Peripheral blood mononuclear cell (primary cell): Measurements from ENCODE around the gene CSE1L.

DNA sequence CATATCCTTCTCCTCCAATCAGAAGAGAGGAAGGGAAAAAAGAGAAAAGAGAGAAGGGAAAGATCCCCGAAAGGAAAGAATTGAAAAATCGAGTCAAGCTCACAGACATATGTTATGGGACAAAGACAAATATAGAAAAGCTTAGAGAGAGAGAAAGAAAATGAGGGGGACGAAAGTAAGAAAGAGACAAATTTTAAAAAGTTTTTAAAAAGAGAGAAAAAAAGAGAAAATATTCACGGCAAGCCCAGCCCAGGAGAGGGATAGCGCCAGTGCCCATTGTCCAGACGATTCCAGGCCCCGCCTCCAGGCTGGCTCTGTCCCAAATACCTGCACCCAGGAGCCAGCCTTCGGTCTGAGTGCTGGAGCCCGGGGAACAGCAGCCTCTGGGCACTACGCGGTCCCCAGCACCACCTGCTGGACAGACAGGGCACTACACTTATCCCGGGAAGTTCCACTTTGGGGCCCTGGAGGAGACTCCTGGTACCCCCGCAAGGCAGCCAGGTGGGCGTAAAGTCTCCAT, 207.0 kb downstream of the PREX1 start:
- PRO-cap, 8 experiments, result peak in 3 of 8 experiments; most common minus-strand start position 350 of the sequence (in 2)

DNA sequence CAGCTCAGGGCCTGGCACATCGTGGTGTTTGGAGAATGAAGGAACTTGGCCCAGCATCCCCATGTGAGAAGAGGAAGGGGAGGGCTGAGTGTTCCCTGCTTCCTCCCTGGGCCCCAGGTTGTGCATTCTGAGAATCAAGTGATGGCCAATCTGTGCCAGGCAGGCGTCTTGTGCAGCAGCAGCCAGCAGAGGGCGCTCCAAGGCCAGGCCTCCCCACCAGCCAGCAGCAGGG, 192.1 kb downstream of the PREX1 start:
- PRO-cap, 8 experiments, result peak in 2 of 8 experiments; most common minus-strand start position 117 of the sequence (in 2)

DNA sequence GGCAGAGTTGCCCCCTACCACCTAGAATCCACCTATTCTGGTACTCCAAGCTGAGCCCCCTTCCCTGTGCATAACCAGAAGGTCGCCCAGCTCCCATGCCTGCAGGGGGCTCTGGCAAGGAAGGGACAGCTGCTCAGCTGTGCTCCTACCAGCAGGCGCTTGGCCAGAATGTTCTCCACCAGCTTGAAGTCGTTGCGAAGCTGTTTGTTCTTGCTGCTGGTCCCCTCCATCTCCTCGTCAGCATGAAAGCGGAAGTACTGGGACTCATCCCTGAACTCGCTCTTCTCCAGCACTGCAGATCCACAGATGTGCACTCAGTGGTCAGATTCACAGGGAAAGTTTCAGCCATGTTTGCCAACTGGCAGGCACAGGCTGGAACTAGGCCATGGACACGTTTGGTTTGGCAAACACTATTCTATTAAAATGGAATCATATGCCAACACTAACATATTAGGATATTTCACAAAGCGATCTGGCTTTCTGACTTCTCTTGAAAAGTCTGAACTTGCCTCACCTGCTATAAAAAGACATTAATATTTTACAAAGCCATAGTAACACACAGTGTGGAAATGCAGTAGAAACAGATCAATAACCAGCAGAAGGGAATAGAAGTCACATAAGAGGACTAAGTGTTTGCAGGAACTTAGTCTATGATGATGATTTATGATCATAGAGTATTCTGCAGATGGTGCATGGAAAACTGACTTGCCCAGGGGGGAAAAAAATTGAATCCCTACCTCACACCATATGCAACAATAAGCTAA, 167.8 kb downstream of the PREX1 start:
- PRO-cap, 8 experiments, result peak in 5 of 8 experiments; most common minus-strand start position 191 of the sequence (in 5)

GRCh38 chr20:48688642-48689318, 139.0 kb downstream of the PREX1 start:
- PRO-cap, 8 experiments, result no peak in any of the 8 experiments

DNA sequence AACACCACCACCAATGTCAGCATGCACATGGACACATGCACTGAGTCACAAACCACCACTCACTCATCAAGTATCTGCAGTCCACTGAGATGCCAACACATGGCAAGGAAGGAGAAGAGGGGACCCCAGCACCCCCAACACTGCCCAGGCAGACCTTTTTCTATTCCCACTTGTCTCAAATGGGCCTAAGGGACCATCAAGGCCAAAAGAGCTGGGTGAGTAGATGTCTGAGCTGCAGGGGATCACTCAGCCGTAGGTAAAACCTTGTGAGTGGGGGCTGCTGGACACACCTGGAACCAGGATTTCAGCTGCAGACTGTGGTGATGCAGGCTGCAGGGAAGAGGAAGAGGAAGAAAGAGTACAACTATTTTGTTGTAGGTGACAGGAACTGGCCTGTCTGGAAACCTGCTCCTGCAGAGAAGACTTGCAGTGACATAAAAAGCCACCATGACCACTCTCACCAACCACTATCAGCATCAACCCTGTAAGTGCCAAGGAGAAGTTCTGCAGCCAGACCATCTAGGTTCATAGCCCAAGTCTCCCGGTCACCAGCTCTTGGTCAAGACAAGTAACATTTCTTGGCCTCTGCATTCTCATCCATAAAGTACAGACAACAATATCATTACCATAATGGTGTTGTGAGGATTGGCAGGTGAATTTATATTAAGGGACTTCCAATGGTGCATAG, 91.3 kb downstream of the PREX1 start:
- PRO-cap, 8 experiments, result peak in 3 of 8 experiments; most common minus-strand start position 157 of the sequence (in 2)

- PRO-cap, 8 experiments, result peak in 2 of 8 experiments; most common minus-strand start chr20:48742596 (in 1)
Observed at GRCh38 chr20:48742306-48742714, 85.5 kb downstream of the PREX1 start.

DNA sequence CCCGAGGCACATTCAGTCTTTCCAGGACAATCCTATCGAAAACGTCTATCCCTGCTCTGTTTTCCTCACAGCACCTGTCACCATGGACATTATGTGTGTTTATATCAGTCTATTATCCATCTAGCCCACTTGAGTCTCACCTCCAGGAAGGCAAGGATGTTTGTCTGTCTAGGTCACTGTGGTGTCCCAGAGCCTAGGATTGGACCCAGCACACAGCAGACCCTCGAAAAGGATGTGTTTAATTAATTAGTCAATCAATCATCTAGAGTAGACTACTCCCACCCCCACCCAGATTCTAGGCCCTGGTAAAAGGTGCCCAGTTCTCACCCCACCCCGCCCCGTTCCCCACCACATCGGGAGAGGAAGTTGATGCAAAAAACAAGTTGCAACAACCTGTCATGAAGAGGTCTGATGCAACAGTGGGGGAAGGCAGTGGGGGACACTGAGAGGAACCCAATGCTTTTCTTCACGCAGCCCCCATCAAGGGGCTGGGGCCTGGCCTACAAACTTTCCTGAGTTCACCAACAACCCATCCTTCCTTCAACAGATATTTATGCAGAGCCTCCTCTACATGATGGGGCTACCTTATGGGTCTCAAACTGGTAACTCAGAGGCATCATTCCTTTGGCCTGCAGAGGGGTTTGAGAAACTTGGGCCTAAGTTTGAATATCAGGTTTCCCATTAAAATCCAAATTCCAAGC, 66.5 kb downstream of the PREX1 start:
- PRO-cap, 8 experiments, result peak in 1 of 8 experiments; most common plus-strand start position 399 of the sequence (in 1); most common minus-strand start position 362 of the sequence (in 1)

DNA sequence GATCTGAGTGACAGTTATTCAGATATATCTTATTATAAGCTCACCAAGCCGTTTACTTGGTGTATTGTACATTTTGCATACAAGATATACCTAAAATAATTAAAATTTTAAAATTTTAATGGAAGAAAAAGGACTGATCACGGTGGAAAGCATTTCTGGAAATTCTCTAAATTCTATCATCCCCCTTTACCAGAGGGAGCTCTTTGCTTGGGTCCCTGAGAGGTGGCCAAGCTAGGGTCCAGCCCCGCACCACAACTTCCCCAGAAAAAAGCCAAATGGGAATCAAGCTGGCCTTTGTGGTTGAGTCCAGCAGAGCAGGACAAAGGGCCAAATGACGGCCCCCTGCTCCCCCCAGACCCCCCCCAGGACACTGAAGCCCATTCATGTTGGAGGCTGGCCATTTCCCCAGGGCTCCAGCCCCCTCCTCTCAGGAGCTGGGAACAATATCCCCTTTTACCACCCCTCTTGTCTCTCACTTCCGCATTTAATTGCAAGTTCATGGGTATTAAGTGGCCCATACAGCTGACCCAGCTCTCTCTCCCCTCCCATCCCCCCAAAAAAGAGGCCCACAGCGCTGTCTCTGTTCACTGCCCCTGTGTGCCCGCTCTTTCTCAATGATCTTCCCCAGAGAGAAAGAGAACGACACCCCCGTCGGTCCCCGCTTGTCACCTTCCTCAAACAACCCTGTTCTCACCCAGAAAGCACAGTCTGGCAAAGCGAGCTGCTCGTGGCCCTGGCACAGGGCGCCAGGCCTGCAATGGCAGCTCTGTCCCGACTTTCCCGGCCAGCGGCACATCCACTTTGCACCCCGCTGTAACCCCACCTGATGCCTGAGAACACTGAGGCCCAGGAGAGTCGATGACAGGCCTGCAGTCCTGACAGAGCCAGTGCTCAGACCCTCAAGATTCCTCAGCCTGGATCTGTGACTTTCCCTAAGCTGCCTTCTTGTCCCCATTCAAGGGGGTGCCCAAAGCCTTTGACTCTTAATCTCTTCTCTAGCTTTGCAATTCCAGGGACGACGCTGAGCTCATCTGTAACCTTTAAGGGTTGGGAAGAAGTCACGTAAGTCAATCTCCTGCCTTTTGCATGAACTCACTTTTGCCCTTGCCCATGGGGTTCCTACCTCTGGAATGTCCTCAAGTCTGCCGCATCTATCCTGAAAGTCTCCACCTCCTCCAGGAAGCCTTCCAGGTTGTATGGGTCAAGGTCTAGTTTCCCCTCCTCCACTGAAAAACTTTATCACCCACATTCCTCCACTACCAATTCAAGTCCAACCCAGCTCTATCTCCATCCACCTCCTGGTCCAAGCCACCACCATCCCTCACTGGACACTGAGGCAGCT, 30.3 kb downstream of the PREX1 start:
- PRO-cap, 8 experiments, result peak in 1 of 8 experiments; most common plus-strand start position 697 of the sequence (in 1); most common minus-strand start position 616 of the sequence (in 1)

DNA sequence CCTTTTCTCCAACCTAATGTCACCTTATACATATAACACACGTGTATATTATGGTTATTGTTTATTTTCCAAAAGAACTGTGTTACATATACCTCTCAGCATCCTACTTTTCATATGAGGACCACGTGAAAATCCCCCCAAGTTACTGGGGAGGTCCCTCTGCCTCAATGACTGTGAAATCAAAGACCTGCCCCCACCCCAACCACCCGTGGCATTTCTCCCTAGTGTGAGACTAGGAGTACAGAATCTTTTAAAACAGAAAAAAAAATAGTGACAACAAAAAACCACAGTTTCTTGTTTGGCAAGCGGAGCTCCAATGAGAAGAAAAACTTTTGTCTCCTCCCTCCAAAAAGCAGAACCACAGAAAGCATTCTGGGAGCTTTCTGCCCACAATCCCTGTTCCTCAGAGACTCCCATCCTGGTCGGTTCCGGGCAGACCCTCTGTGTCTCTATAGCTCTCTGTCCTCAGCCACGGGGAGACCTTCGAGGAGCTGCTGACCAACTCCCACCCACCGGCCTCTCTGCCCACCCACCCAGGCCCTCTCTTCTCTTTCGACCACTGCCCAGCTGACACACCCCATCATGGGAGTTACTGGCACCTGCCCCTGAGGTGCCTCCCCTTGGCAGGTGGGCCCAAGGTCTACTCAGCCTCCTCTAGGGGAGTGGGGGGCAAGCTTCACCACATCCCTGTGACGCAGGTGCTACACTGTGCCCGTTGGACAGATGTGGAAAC, 4.9 kb downstream of the PREX1 start:
- PRO-cap, 8 experiments, result peak in 7 of 8 experiments; most common plus-strand start position 399 of the sequence (in 7); most common minus-strand start position 203 of the sequence (in 1)

- PRO-cap, 8 experiments, result no peak in any of the 8 experiments
Observed at GRCh38 chr20:48825747-48826775, 1.7 kb downstream of the PREX1 start.

- PRO-cap, 8 experiments, result peak in 7 of 8 experiments; most common plus-strand start chr20:48910748 (in 7); most common minus-strand start chr20:48910413 (in 2)
Observed at GRCh38 chr20:48910134-48910978, 11.2 kb upstream of the ARFGEF2 start.

GRCh38 chr20:48926737-48926994, 5.2 kb downstream of the ARFGEF2 start:
- PRO-cap, 8 experiments, result peak in 4 of 8 experiments; most common plus-strand start chr20:48926941 (in 2)

GRCh38 chr20:49045371-49046431, at the start of gene CSE1L:
CSE1L (plus strand) TSS chr20:49046312.
- PRO-cap, 8 experiments, result peak in 8 of 8 experiments; most common plus-strand start chr20:49046339 (in 4); most common minus-strand start chr20:49046115 (in 6)

- PRO-cap, 8 experiments, result no peak in any of the 8 experiments
Observed at GRCh38 chr20:49103676-49104797, 57.9 kb downstream of the CSE1L start.

GRCh38 chr20:49188491-49188887, 355 bp upstream of the STAU1 start:
- PRO-cap, 8 experiments, result no peak in any of the 8 experiments

DNA sequence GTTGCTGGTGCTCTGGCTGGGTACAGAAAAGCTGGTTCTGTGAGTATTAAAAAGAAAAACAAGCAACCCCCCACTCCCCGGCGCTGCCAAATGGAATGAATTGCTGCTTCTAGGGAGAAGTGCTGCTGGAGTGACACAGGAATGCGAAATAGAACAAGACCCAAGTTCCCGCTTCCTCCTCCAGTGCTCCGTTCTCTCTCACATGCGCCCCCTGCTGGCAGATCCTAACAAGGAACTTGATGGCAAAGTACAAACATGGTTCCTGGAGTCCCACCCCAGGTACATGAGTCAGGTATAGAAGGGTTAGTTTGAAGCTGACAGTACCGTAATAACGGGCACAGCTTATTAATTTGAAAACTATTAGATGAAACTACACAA, 2.1 kb upstream of the DDX27 start:
- PRO-cap, 8 experiments, result no peak in any of the 8 experiments

- PRO-cap, 8 experiments, result peak in 6 of 8 experiments; most common plus-strand start chr20:49276646 (in 3); most common minus-strand start chr20:49276541 (in 3)
Observed at GRCh38 chr20:49275948-49276934, 1.6 kb downstream of the ZNFX1 start.

DNA sequence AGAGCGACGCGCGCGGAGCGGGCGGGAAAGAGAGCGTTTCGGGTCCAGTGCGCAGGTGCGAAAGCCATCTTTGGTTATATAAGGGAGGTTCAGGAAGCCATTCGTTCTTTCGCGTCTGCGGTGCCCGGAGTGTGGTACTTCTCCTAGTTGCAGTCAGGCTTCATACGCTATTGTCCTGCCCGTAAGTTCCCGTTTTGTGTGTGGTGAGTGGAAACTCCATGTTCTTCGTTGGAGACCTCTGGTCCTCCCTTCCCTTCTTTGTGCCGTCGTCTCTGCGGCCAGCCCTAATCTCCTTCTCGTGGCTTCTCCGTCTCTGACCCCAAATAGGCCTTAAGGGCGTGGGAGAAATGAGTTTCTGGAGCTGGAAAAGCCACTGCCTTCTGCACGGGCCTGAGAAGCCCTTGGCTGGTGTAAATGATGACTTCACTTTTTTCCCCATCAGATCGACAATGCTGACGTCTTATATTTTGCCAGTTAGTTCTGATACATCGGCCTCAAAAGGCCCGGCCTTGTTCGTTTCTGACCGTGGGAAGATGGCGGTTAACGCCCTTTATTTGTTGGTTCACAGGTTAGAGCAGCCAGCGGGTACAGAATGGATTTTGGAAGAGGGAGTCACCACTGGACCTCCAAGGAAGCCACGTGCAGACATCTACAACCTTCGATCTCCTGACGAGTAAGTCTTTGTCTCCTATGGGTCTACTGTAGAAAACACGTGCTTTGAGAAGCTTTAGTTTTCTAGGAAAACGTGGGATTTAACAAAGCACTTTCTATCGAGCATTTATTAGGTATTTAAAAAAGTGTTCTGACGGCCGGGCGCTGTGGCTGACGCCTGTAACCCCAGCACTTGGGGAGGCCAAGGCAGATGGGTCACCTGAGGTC, 918 bp upstream of the ZNFX1 start:
- PRO-cap, 8 experiments, result peak in 8 of 8 experiments; most common plus-strand start position 107 of the sequence (in 8); most common minus-strand start position 412 of the sequence (in 1)

GRCh38 chr20:49285327-49286351, 7.8 kb upstream of the ZNFX1 start:
- PRO-cap, 8 experiments, result peak in 1 of 8 experiments; most common plus-strand start chr20:49286078 (in 1)

GRCh38 chr20:49353407-49353684, 75.5 kb upstream of the ZNFX1 start:
- PRO-cap, 8 experiments, result no peak in any of the 8 experiments